ENCODE measurements around a stretch of chr9.

DNA sequence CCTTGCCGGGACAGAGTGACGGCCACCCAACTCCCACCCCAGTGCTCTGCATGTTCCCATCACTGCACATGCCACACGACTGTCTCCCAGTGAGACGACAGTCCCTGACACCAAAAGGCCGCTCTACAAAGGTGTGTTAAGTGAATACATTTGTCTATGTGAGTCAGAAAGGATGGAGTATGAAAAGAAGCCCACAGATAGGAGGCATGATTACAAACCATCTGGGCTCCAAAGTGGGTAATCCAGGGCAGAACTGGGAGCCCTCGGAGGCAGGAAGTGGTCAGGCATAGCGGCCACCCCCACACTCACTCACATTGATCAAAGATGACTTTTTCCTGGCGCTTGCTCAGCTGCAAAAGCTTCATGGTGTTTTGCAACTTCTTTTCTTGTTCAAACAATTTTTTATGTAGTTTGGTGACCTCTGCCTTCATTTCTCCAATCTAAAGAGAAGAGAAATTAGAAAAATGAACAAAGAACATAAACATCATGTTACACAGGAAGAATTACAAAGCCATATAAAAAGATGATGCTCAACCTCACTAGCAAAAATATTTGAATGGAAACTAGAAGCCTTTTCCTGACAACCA is 185.7 kb downstream of the CDK5RAP2 start:
- PRO-cap, 7 experiments = no peak in any of the 7 experiments
- RAMPAGE, long total RNA, 2 experiments = no peak in any of the 2 experiments

DNA sequence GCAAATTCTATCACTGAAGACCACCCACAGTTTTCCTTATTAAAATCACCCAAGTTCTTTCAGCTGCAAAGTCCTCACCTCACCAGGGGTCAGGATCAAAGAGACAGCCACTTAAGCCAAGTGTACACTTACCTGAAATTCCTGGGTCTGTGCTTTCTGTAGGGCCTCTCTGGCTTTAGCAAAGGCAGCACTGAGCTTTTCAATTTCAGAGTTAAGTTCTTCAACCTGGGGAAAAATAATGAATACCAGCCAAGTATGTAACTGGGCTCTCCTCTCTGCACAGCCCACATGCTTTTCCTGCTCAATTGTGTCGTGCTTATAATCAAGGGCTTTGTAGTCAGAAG is 55.1 kb downstream of the CDK5RAP2 start:
- PRO-cap, 7 experiments = no peak in any of the 7 experiments
- RAMPAGE, long total RNA, 2 experiments = start-site peak on the minus strand in 1 of 2 experiments, centred at position 148 of the sequence, 20 reads per replicate

GRCh38 chr9:120711728-120712107 is 2.6 kb downstream of the MEGF9 start:
- PRO-cap, 7 experiments = no peak in any of the 7 experiments
- RAMPAGE, long total RNA, 2 experiments = no peak in any of the 2 experiments

DNA sequence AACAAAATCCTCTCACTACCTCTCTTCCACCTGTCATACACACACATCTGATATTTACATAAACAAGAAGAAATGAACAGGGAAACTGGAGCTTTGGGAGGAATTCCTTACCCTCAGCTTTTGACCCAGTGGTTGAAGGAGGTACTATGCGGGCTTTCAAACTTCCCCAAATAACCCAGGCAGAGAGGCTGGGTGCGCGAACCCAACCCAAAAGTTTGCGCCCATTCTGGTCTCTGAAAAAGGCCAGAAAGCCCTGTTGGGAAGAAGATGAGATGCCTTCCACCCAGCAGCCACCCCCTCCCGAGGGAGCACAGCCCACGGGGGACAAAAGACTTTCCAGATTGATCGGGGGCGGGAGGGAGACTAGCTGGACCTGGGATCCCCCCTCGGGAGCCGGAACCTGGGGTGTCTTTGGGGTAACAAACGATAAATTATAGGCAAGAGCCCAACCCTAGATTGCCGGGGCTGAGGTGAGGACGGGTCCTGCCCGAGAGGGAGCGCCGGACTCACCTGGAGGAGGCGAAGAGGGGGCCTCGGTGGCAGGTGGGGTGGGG is 945 bp downstream of the MEGF9 start:
- PRO-cap, 7 experiments = no peak in any of the 7 experiments
- RAMPAGE, long total RNA, 2 experiments = no peak in any of the 2 experiments

GRCh38 chr9:120723528-120723939 is 9.3 kb upstream of the MEGF9 start:
- PRO-cap, 7 experiments = peak in 2 of 7 experiments; most common minus-strand start chr9:120723676 (in 2)
- RAMPAGE, long total RNA, 2 experiments = no peak in any of the 2 experiments

DNA sequence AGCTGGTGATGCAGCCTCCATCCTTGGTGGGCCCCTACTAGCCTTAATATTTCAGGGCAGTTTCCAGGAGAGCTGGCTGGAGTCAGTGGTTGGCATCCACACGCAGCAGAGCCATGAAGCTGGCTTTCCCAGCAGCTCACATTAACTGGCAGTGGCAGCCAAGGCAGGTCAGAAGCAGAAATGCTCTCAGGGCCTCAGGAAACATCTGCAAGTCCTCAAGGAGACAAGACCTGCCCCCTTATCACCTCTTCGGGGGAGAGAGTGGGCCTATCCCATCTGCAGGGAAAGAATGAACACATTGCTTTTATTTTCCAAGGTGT is 20.8 kb upstream of the MEGF9 start:
- PRO-cap, 7 experiments = no peak in any of the 7 experiments
- RAMPAGE, long total RNA, 2 experiments = no peak in any of the 2 experiments

DNA sequence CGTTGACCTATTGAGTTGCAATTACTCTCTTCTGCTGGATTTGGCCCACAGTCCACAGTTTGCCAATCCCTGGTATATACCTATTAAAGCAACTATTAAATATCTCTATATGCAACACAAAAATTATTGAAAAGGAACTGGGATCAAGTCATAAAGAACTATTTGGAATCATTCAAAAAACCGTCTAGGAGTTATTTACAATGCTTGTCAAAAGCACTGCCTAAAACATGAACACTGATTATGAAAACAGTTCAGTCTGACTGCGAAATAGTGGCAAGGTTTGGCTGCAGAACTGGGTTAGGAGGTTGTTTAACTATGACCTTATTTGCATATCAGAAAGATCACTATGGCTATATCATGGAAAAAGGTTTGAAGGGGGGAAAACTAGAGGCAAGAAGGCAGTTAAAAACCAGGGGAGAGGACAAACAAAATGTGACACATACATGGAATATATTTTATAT is 12.0 kb downstream of the FBXW2 start:
- PRO-cap, 7 experiments = no peak in any of the 7 experiments
- RAMPAGE, long total RNA, 2 experiments = no peak in any of the 2 experiments

- PRO-cap, 7 experiments = no peak in any of the 7 experiments
- RAMPAGE, long total RNA, 2 experiments = no peak in any of the 2 experiments
Observed at GRCh38 chr9:120850904-120852027, 8.5 kb upstream of the PSMD5 start.

GRCh38 chr9:120875409-120875962 is 1.5 kb downstream of the PHF19 start:
- PRO-cap, 7 experiments = no peak in any of the 7 experiments
- RAMPAGE, long total RNA, 2 experiments = no peak in any of the 2 experiments

- PRO-cap, 7 experiments = no peak in any of the 7 experiments
- RAMPAGE, long total RNA, 2 experiments = no peak in any of the 2 experiments
Observed at GRCh38 chr9:120892591-120893236, 15.7 kb upstream of the PHF19 start.

DNA sequence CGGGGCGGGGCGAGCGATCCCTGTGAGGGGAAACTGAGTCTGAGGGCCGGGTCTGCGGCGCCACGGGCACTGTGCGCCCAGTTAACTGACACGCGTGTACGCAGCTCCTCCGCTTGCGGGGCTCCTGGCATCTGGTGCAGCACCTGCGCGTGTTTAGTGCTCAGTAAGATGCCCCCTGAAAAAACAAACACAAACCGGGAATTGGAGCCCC is 2.6 kb upstream of the TRAF1 start:
- PRO-cap, 7 experiments = peak in 4 of 7 experiments; most common minus-strand start position 133 of the sequence (in 3)
- RAMPAGE, long total RNA, 2 experiments = no peak in any of the 2 experiments

GRCh38 chr9:120942338-120943213 is 16.0 kb upstream of the TRAF1 start:
- PRO-cap, 7 experiments = no peak in any of the 7 experiments
- RAMPAGE, long total RNA, 2 experiments = no peak in any of the 2 experiments

GRCh38 chr9:121133113-121133820 is 58.5 kb downstream of the CNTRL start:
- PRO-cap, 7 experiments = no peak in any of the 7 experiments
- RAMPAGE, long total RNA, 2 experiments = no peak in any of the 2 experiments

DNA sequence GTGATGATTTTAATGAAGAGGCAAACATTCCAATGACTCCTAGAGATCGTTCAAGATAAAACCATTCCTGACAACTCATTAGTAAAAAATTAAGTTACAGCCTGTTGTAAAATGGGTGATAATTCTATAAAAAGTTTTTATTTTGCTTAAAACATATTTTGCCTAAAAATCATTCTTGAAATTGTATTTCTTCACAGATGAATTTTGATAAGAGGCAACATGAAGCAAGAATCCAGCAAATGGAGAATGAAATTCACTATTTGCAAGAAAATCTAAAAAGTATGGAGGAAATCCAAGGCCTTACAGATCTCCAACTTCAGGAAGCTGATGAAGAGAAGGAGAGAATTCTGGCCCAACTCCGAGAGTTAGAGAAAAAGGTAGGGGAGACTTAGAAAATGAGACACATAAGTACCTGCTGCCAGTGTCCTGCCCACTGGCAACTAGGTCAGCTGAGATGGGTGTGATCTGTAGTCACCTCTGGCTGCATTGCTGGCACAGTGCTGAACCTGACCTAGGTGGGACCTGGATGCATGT is 59.7 kb downstream of the RAB14 start:
- PRO-cap, 7 experiments = no peak in any of the 7 experiments
- RAMPAGE, long total RNA, 2 experiments = no peak in any of the 2 experiments

- PRO-cap, 7 experiments = no peak in any of the 7 experiments
- RAMPAGE, long total RNA, 2 experiments = no peak in any of the 2 experiments
Observed at GRCh38 chr9:121289858-121289986, 21.8 kb downstream of the GSN start.

GRCh38 chr9:121289987-121290398 is 22.0 kb downstream of the GSN start:
- PRO-cap, 7 experiments = no peak in any of the 7 experiments
- RAMPAGE, long total RNA, 2 experiments = no peak in any of the 2 experiments

DNA sequence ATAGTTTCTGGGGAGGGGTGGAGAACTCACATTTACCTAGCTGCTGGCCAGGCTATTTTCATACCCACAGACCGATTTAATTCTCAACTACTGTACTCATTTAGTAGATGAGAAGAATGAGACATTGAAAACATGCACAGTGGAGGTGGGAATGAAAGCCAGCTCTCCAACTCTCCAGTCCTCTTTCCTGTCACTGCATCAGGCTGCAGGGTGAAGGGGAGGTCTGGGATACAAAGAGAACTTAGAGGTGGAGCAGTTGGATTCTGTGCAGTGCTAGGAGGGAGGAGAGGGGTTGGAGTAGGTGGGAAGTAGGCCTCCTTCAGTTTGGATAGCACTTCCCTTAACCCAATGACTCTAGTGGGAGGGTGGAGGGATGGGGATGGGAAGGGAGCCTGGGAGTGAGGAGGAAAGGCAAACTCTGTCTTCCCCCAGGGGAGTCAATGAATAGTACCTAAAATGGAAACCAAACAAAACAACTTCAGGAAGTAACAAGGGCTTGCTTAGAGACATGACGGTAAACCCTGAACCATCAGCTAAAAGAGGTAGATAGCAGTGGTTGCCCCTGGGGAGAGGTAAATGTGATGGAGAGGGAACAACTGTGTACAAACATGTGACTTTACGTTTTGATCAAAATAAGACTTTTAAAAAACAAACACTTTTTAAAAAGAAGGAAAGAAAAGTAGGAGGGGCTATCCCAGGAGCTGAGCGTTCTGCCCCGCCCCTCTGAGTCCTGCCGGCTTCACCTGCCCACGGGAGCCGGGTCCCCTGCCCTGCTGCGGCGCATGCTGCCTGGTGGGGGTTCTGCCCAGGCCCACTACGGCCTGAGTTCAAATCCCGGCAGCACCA is 30.8 kb downstream of the GSN start:
- PRO-cap, 7 experiments = peak in 6 of 7 experiments; most common plus-strand start position 228 of the sequence (in 2); most common minus-strand start position 191 of the sequence (in 4)
- RAMPAGE, long total RNA, 2 experiments = no peak in any of the 2 experiments

GRCh38 chr9:121301879-121302464 is 34.0 kb downstream of the GSN start:
- PRO-cap, 7 experiments = no peak in any of the 7 experiments
- RAMPAGE, long total RNA, 2 experiments = no peak in any of the 2 experiments

DNA sequence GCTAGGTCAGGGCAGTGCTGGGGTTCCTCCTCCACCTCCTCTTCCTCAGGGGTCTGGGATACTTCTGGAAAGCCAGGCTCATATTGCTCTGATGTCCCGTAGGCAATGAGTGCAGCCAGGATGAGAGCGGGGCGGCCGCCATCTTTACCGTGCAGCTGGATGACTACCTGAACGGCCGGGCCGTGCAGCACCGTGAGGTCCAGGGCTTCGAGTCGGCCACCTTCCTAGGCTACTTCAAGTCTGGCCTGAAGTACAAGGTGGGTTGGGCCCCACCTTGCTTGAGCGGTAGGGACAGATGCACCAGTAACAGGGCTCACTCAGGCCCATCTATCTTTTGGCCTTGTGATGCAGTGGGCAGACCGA is 34.8 kb downstream of the GSN start:
- PRO-cap, 7 experiments = no peak in any of the 7 experiments
- RAMPAGE, long total RNA, 2 experiments = no peak in any of the 2 experiments

- PRO-cap, 7 experiments = peak in 1 of 7 experiments; most common plus-strand start chr9:121450565 (in 1)
- RAMPAGE, long total RNA, 2 experiments = no peak in any of the 2 experiments
Observed at GRCh38 chr9:121450011-121450716, 49.5 kb downstream of the GGTA1 start.